Cytotoxic T cell (primary cell): ENCODE measurements around a stretch of chr7.

DNA sequence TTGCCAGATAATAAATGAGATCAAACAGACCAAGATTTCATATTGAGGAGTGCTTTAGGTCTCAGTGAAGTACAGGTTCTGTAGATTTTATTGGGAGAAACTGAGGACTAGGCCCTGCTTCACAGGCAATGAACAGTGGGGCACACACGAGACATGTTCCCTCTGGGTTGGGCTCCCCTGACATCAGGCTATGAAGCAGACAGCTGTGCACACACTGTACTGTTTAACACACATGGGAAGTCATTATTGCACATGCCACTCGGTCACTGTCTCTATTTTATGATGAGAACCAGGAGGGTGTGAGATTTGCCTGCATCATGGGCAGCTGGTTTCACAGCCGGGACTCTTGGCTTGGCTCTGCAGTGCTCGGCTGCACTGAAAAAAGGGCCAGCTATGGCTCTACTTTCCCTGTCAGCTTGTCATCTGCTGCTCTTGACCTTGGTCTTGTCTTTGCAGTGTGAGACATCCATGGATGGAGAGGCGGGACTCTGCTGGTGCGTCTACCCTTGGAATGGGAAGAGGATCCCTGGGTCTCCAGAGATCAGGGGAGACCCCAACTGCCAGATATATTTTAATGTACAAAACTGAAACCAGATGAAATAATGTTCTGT, 4.3 kb downstream of the IGFBP1 start:
- PRO-cap, 2 experiments: no peak in any of the 2 experiments

- PRO-cap, 2 experiments: peak in 2 of 2 experiments; most common plus-strand start chr7:45940449 (in 2); most common minus-strand start chr7:45940551 (in 1)
Observed at GRCh38 chr7:45940247-45940954, 19.3 kb upstream of the IGFBP3 start.

- PRO-cap, 2 experiments: no peak in any of the 2 experiments
Observed at GRCh38 chr7:46153890-46154496, 232.9 kb upstream of the IGFBP3 start.

DNA sequence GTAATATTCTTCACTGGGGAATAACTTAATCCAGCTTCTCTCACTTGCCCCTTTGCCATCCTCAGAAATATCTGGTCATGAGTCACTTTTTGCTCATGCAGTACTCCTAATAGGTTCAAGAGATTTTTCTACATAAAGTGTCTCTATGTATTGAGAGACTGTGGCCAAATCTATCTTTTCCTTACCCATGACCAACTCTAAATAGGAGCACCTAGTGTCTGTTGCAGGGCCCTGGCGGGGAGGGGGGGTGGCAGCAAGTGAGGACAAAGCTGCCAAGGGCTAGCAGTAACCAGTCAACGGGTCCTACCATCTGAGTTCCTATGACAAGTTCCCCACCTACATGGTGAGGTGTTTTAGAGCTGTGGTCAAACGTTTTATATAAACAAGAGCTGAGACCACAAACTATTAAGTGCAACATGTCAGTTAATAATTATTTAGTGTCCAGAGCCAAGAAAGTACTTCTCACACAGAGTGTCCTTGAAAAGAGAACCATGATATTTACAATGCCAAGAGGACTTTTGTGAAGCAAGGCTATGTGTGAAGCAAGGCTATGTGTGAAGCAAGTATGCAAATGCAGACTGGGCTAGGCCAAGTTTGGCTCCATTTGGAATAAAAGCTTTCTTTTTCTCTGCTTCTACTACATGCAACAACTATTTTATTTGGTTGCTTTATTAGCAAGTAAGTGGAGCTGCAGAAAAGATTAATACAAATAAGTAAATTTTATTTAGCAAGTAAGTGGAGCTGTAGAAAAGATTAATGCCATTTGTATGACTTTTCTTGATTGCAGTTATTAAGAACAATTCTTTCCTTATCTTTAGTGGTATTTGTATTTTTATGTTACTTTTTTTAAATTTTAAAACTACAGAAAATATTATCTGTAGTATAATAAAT, 434.6 kb downstream of the TNS3 start:
- PRO-cap, 2 experiments: no peak in any of the 2 experiments

DNA sequence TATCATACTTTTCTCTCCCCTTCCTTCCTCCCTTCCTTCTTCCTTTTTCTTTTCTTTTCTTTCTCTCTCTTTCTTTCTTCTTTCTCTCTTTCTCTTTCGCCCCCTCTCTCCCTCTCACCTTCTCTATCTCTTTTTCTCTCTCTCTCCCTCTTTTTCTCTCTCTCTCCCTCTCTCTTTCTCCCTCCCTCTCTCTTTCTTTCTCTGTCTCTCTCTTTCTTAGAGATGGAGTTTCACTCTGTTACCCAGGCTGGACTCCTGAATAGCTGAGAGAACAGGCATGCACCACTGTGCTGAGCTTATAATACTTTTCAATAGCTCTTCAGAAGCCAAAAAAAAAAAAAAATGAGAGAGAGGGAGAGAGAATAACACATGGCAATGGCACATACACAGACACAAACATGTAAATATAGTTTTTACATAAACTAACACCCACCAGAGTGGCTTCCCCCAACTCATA, 322.1 kb downstream of the TNS3 start:
- PRO-cap, 2 experiments: no peak in any of the 2 experiments

GRCh38 chr7:47276700-47277257, 305.1 kb downstream of the TNS3 start:
- PRO-cap, 2 experiments: no peak in any of the 2 experiments

DNA sequence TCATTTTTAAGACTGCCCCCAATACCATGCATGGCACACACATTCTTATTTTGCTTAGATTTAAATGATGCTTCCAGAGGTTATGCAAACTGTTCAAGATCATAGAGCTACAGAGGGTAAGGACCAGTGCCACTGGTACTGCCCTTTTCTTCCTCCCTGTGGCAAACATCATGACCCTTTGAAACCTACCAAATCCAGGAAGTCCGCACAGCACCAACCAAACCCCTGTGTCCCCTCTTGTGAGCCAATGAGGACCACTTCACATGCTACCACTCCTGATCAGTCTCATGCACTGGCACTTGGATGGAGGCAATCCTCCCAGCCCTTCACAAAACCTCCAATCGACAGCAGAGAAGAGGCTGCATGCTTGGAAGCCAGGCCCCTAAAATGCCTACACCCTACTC, 248.0 kb downstream of the TNS3 start:
- PRO-cap, 2 experiments: no peak in any of the 2 experiments

GRCh38 chr7:47340490-47341218, 241.3 kb downstream of the TNS3 start:
- PRO-cap, 2 experiments: no peak in any of the 2 experiments

GRCh38 chr7:47352013-47352519, 229.8 kb downstream of the TNS3 start:
- PRO-cap, 2 experiments: no peak in any of the 2 experiments

GRCh38 chr7:47369029-47369852, 212.7 kb downstream of the TNS3 start:
- PRO-cap, 2 experiments: no peak in any of the 2 experiments

DNA sequence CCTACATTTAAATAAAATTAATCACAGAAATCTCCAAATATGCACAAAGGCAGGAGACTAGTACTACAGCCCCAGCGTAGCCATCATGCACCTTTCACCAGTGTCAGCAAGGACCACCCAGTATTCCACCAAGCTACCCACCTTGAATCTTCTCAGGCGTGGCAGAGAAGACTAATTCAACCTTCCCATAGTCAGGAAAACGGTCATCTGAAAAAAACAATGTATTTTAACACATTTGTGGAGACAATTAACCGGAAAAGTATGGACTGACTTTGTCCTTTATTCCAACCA, 181.7 kb downstream of the TNS3 start:
- PRO-cap, 2 experiments: no peak in any of the 2 experiments

- PRO-cap, 2 experiments: no peak in any of the 2 experiments
Observed at GRCh38 chr7:47401075-47401365, 180.9 kb downstream of the TNS3 start.

- PRO-cap, 2 experiments: no peak in any of the 2 experiments
Observed at GRCh38 chr7:47402844-47403985, 178.7 kb downstream of the TNS3 start.

- PRO-cap, 2 experiments: no peak in any of the 2 experiments
Observed at GRCh38 chr7:47405510-47406843, 175.9 kb downstream of the TNS3 start.

DNA sequence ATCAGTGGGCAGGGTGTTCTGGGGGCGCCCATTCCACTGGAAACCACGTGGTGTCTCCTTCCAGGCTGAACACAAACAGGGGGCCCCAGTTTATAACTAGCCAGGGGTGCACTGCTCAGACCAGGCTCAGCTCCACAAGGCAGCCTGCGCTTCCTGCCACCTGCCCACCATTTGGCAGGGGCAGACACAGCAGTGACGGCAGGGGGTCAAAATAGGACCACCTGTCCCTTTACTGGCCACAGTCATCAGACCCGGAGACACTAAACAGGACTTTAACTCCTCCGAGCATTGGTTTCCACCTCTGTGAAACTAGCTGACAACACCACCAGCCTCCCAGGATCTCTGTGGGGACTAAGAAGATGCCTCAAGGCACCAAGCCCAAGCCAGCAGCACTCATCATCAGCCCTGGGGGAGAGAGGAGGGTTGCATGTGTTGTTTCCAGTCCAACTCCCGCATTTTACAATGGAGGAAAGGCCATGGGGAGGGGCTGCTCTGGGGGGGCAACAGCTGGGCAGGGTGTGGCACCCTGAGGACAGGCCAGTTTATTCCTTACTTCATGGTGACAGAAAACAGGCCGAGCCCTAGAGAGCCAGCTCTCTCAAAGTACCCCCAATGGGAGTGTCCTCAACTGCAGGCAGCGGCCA, 127.7 kb downstream of the TNS3 start:
- PRO-cap, 2 experiments: no peak in any of the 2 experiments

DNA sequence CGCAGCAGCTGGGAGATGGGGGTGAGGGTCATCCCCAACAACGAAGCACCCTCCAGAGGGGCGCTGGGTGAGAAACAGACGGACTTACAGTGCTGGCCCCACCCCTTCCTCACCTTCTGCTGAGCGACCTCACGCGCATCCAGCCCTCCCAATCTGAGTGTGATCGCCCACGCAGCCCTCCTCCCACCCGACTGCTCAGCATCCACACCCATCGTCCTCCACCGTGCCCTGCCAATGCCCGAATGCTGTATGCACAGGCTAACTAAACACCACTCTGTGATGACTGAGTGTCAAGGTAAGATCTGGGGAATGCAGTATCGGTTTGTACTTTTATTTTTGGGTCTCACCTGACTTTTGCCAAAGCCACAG, 109.1 kb downstream of the TNS3 start:
- PRO-cap, 2 experiments: no peak in any of the 2 experiments

- PRO-cap, 2 experiments: no peak in any of the 2 experiments
Observed at GRCh38 chr7:47474645-47475089, 107.2 kb downstream of the TNS3 start.

GRCh38 chr7:47497239-47497908, 84.5 kb downstream of the TNS3 start:
- PRO-cap, 2 experiments: no peak in any of the 2 experiments

DNA sequence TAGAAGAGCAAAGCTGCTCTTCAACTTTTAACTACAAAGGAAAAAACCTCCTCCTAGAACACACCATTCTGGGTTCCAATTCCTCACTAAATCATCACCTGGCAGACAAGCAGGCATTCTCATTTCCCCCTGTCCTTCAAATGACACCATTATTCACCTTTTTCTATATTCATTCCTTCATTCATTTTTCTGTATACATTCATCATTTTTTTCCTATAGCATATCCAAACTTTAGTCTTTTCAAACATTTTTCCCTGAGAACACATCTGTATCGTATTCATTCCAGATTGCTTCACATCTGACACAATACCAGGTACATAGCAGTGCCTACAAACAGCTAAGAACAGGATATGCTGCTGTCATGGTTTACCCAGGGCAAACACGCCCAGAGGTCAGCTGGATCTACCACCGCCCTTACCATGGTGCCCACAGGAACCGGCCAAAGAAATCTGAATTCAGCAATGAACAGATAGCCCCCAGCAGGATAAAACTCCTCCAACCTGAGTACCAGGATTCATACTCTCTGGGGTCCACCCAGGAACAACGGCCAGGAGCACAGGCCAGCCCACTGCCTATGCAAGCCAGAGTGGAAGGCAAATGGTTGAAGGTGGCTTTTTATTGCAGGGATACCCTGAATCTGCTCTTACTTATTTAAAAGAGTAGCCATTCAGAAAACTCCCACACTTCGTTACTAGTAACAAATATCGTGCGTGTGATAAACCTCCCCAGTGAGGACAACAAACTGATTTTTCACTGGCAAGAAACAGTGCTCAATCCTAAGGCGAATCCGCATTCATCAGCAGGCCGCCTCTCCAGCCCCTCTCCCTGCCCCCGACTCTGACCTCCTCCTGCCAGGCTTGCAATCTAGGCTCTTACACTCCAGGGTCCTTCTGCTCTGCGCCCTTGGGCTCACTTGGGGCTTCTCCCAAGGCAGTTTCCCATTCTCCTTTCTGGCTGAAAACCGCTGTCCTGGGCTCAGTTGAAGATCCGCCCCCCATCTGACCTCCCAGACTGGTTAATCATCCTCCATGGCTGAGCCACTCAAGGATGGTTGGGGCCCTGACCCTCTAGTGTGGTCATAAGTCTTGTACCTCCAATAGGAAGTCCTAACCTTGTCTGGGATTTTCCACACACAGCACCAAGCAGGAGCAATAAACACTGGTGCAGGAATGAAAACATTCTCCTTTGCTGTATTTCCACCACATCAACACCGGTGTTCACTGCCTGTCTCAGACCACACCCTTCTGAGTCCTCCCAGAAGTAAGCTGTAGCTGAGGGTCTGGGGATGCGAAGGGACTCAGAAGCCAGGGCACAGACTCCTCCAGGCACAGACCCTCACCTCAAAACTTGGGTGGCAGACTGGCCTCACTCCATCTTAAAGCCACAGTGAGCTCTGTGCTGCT, 42.8 kb downstream of the TNS3 start:
- PRO-cap, 2 experiments: no peak in any of the 2 experiments

GRCh38 chr7:47623052-47623811, 41.3 kb upstream of the TNS3 start:
- PRO-cap, 2 experiments: no peak in any of the 2 experiments